ENCODE data around the gene TOMM5.

GRCh38 chr9:37220921-37221556 lies 100.7 kb downstream of the ZCCHC7 start:
- PRO-cap: no peak
- RAMPAGE, long total RNA, 2 experiments: no peak in any of the 2 experiments

DNA sequence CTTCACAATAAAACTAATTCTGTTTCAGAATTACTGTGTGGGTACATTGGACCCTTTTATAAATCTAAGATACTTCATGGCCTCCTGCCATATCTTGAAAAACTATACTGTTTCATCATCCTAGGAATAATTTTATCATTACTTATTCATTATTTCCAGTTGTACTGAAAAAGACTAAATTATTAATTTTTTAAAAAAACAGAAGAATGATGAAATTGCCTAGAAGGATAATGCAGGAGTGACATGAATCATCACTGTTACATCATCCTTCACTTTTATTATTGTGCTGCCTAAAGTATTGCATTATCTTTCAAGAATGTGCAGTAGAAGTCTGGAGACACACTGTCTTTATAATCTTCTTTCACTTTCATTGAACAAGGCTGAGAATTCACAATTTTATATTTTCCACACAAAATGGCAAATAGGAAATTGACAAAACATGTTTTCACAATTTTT lies 131.7 kb upstream of the GRHPR start:
- PRO-cap: no peak
- RAMPAGE, long total RNA, 2 experiments: no peak in any of the 2 experiments

DNA sequence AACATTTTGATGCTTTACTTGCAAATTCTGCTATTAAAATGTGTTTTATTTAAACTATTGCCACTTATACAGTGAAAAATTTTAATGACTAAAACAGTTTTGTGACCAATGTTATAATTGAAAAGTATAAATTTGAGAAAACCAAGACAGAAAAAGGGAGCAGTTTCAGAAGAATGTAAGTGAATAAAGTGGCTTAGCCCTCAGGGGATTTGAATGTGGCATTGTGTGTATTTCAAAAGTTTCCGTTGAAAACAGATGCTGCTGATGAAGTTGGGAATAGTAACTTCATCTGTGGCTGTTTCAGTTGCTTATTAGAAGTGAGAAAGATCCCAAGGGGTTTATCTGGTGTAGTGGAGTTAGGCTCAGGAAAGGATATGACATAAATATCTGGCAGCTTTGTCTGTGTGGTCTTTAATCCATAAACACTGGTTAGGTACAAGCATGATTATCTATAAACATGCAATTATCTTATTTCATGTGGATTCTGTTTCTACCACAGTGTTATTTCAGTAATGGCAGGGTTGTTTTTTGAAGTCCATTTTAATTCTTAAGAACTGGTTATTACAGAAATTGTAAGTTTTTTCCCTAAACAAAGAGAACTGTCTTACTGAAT lies 128.4 kb upstream of the GRHPR start:
- PRO-cap: no peak
- RAMPAGE, long total RNA, 2 experiments: no peak in any of the 2 experiments

- PRO-cap: no peak
- RAMPAGE, long total RNA, 2 experiments: no peak in any of the 2 experiments
Observed at GRCh38 chr9:37374678-37375379, 47.7 kb upstream of the GRHPR start.

- PRO-cap: no peak
- RAMPAGE, long total RNA, 2 experiments: no peak in any of the 2 experiments
Observed at GRCh38 chr9:37394446-37394895, 28.0 kb upstream of the GRHPR start.

DNA sequence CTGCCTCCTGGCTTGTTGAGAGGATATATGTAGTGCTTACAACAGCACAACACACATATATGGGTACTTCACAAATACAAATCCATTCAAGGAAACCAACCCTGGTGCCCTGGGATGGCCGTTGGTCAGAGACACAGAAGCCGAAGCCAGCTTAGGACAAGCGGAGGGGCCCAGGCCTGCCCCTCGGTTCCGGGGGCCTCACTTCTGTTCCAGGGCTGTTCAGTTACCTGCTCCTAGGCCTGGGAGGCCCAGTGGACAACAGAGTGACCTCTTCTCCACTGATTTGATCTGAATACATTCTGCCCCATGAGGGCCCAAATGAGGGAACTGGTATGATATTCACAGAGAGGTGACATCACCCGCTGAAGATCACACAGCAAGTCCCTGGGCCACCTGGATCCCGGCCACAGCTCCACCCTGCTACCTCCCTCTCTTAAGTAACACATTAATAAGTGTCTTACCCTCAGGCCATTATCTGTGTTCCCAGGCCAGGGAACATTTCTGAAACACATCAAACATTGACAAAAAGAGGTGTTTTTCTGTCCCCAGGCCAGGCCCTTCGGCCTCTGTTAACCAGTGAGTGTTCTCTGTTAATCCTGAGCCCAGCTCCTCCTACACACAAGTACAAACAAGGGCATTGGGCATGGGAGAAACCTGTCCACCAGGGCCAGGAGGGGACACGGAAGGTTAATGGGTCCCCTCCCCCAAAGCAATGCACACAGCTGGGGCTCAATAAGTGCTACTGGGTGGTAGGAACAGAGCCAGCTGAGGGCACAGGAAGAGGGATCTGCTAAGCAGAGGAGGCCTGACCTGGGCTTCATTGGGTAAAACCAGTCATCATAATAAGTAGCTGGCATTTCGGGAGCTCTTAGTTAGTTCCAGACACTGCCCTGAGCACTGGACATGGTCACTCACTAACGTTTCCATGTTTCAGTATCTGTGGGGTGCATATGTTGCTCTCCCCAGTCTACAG lies 4.4 kb upstream of the GRHPR start:
- PRO-cap: no peak
- RAMPAGE, long total RNA, 2 experiments: no peak in any of the 2 experiments

DNA sequence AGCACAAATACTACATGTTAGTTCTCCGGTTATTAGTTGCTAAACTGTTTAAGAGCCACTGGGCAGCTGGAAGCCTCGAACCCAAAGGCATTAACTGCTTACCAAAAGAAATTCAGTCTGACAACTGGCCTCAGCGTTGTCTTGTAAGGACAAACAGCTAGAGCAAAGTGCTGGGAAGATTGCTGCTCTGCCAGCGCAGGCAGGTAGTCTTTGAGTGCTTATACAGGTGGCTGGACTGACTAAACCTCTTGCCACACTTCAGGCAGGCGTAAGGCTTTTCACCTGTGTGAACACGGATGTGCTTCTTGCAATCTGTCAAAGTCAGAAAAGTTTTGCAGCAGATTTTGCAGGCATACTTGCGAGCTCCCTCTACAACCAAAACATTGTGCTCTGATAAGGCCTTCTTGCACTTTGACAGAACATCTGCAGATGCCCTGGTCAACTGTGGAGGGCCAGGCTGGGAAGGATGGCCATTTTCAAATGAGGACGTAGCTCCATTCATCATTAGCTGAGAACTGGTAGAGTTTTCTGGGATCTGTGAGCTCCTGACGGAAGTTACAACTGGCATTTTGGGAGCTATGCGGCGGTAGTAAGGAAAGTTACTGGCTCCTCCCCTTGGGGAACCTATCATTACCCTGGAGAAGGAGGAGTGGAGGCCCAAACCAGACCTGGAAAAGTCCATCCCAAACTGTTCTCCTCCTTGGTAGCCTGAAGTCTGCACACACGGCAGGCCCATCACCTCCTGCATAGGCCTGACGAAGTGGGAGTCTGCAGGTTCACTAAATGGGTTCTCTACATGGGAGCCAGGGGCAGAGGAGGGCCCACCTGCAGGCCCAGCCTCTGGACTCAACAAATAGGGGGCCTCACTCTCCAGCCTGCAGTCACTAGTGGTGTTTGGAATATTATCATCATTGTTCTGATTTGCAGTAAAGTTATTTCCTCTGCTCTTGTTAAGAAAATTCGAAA lies 18.1 kb downstream of the GRHPR start:
- PRO-cap: no peak
- RAMPAGE, long total RNA, 2 experiments: no peak in any of the 2 experiments

DNA sequence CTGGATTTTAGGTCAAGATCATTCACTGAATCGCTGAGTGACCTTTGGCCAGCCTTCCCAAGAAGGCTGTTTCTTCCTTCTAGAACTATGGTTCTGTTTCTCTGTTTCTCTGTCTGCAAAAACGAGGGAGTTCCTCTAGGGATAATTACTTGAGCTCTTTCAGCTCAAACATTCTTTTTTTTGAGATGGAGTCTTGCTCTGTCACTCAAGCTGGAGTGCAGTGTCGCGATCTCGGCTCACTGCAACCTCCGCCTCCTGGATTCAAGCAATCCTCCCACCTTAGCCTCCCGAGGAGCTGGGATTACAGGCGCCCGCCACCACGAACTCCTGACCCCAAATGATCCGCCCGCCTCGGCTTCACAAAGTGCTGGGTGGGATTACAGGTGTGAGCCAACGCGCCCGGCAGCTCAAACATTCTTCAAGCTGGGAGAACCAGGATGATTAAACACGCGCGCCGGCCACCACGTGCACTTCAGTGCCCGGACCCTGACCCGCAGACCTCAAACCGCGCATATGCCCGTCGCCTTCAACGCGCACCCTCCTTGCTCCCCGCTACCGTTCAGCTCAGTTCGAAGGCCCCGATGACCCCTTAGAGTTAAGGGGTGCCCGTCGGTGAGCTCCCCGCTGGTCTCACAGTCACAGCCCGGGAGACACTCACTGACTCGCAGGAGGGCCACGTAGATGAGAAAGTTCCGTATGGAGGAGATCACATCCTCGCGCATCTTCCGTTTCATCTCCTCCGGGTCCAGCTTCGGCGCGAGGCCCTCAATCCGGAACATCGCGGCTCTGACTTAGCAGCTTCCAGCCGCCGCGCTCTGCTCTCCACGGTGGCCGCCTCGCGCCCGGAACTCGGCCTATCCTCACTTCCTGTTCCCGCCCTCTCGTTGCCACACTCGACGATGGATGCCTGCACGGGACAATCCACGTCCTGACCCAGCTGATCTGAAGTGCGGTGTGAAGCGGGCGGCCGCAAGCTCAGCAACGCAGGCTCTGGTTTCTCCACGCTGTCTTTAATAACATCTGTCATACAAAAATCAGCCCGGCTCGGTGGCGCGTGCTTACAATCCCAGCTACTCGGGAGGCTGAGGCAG lies at the start of gene TOMM5:
TOMM5 (minus strand) TSS at position 844 of the 1,091 bp plus-strand sequence.
- PRO-cap: bidirectional peak, plus-strand start at position 892 of the sequence, minus-strand start at position 844 of the sequence
- RAMPAGE, long total RNA, 2 experiments: start-site peak on the minus strand in 2 of 2 experiments, centred at positions 831 to 832 of the sequence, 553 to 2,820 reads per replicate

- PRO-cap: no peak
- RAMPAGE, long total RNA, 2 experiments: no peak in any of the 2 experiments
Observed at GRCh38 chr9:37689779-37690056, 39.0 kb downstream of the FRMPD1 start.

DNA sequence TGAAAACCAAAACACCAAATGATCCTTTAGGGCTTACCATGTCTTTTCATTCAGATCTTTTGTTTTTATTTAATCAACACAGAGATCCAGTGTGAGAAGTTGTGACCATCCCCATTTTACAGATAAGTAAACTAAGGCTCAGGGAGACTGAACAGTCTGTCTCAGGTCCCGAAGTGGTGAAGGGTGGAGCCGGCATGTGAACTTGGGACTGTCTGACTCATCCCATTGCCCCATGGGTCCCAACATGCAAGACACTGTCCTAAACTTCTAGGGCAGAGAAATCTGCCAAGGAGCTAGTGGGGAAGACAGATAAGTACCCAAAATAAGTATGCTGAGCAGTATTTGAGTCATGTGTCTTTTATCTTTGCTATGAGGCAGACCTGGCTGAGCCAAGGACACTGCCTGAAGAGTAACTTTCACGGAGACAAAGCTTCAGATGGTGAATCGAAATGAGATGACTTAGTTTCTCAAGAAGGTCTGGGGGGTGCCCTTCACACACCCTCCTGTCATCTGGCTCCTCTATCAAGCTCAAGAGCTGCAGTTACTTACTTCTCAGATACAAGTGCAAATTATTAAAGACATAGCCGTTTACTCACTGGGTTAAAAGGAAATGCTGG lies 64.4 kb upstream of the SLC25A51 start:
- PRO-cap: no peak
- RAMPAGE, long total RNA, 2 experiments: no peak in any of the 2 experiments

DNA sequence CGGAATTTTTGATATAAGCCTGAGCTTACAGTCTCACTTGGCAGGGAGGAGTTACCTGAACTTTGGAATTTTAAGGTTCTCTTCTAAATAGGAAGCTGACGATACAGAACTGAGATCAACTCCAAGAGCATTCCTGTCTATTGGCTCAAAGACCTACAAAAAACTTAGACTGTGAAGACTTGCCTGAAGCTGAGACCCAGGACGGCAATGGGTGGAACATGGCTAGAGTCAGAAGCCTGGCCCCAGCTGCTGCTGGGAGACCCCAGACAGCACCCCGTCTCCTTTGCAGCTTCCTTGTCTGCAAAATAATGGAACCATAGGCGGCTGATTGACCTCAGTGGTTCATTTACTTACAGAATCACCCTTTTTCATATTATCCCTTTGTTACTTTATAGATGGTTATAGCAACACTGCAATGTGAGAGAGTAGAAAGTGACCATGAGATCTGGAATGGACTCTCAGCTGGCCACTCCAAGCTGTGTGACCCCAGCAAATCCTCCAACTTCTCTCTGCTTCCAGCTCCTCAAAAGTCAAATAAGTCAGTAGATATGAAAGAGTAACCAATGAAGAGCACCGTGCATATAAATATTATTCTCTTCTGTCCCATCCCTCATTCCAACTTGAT lies 75.2 kb downstream of the SHB start:
- PRO-cap: no peak
- RAMPAGE, long total RNA, 2 experiments: no peak in any of the 2 experiments

DNA sequence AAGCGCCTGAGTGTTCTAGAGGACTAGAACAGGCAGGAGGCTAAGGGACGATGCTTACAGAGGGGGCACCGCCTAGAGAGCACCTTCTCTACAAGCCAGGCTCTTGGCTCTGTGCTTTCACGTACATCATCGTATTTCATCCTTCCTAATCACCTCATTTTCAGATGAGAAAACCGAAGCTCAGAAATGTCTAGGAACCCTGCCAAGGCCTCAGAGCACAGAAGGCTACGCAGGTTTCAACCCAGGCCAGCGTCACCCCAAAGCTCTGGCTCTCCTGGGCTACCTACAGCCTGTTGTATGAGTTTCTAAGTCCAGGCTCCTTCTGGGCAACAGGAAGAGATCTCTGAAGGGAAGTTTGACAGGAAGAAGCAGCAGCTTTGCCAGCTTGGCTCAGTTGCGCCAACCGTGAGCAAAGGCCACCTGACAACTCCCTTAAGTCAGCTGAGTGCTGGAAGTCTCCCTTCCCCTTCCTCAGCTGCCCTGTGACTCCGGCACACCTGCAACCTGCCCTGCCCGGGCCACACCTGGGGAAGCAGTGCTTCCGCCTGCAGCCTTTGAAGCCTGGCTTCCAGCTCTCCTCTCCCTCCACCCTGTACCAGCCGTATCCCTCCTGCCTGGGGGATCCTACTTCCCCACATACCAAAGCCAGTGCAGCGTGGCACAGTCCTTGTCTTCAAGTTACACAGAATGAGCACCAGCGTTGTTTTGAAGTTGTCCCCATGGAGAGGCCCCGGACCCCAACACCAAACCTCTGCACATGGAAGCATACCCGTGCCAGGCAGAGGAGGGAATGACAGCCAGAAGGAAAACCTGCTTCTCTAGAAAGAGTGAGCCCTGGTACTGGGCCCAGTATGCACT lies 36.7 kb downstream of the SHB start:
- PRO-cap: no peak
- RAMPAGE, long total RNA, 2 experiments: no peak in any of the 2 experiments

DNA sequence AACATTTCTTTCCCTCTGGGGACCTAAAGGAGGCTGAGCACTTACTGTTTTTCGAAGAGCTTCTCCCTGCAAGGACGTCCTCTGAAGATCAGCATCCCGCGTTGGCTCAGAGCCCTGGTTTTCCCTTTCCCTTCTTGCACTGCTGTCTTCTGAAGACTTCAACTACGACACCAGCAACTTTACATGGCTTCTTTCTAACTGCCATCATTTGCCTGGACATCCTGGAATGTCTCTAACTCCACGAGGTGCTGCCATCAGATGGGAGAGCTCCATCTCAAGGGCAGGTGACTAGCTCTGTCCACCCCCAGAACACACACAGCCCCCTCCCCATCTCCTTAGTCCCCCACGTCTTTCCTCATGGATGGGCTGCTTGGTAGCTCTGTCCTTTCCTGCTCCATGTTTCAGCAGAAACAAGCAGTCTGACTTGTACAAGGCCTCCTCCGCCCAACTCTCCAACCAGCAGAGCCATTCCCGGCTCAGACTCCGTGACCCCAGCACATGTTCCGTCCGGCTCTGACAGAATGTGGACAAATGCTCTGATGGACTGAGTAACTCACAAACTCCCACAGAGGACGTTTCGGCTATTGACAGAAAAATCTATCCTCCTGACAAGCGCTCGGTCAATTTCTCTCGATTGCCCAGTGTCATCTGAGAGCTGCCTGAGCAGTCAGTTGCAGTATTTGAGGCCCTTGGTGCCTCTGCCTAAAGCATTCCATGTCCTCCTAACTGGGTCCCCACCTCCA lies 17.0 kb downstream of the SHB start:
- PRO-cap: no peak
- RAMPAGE, long total RNA, 2 experiments: no peak in any of the 2 experiments

DNA sequence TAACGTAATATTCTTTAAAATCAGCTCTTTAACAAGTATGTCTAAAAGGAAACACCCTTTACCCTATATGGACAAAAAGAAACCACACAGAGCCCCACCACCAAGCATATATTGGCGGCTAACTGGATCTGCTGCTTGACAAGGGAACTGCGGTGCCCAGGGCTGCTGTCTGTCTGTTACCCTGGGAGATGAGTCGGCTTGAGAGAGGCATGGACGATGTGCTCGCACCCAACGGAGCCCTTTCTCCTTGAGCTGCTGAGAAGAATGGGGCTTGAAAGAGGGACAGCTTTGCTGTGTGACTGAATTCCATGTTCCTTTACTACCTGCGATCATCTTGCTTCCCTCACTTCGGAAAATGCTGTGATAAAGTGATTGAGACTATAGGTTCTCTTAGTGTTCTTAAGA lies 158.7 kb upstream of the SHB start:
- PRO-cap: no peak
- RAMPAGE, long total RNA, 2 experiments: no peak in any of the 2 experiments

GRCh38 chr9:38311247-38312199 lies 81.0 kb upstream of the ALDH1B1 start:
- PRO-cap: no peak
- RAMPAGE, long total RNA, 2 experiments: no peak in any of the 2 experiments

DNA sequence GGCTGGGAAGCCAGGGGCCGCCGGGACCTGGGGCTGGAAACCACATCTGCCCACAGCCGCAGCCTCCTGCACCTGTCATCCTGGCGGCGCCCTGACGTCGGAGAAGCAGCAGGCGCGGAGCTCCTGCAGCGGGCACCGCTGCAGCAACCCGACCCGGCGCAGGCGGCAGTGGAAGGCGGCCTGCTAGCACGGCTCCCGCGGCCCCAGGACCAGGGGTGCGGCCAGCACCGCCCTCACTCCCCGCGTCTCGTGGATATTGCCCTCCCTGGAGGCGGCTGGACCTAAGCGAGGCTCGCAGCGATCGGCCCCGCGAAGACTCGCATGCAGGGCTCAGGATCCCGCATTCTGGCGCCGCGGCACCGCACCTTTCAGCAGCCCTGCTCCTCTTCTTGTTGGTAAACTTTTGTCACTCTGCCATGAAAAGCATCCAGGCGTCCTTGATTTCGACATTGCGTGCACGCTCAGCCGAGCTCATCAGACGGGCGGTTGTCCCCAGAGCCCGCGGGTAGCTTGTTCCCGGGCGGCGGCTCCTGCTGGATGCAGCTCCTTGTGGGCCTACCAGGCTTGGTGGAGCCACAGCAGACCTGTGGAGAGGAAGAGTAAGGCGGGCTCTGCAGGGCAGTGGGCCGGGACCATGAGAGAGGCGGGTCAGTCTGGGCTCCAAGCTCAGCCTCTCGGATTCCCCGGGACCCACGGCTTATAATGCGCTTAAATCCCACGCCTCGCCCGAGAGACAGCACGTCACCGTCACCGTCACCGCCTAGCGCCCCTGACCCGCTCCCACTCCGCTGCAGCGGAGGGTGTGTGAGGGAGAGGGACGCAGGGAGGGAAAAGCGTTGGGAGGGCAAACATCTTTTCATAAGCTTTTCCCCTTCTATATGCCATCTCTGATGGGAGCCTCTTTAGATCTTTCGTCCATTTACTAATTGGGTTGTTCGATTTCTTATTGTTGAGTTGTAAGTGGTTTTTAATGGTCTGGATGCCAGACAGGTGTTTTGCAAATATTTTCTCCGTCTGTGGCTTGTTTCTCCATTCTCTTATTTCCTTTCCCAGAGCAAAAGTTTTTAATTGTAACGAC lies 1.8 kb upstream of the ANKRD18A start:
- PRO-cap: no peak
- RAMPAGE, long total RNA, 2 experiments: no peak in any of the 2 experiments

DNA sequence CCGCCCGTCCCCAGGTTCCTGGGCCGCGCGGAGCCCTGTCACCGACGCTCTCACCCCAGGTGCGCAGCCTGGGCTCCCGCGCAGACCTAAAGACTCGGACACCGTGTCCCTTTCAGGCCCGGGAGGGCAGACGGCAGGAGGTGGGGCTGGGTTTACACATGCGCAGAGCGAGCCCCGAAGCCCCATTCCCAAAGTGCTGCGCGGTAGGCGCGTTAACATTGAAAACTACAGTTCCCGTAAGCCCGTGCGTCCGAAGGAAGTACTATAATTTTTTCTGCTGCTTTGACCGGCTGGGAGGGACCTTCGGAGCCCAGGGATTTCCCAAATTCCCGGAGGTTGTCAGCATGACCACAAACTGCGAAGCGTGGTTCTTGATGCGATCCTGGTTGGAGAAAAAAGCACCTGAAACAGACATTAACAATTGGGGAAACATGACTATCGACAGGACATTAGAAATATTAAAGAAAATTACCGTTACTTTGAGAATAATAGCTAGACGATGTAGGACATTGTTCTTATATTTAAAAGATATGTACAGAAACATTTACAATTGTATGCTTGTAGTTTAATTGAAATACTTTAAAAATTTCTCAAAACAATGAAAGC lies 109.0 kb downstream of the SPATA31A1 start:
- PRO-cap: unidirectional peak, minus-strand start at position 88 of the sequence
- RAMPAGE, long total RNA, 2 experiments: start-site peak on the minus strand in 1 of 2 experiments, centred at position 131 of the sequence, 6 reads per replicate

DNA sequence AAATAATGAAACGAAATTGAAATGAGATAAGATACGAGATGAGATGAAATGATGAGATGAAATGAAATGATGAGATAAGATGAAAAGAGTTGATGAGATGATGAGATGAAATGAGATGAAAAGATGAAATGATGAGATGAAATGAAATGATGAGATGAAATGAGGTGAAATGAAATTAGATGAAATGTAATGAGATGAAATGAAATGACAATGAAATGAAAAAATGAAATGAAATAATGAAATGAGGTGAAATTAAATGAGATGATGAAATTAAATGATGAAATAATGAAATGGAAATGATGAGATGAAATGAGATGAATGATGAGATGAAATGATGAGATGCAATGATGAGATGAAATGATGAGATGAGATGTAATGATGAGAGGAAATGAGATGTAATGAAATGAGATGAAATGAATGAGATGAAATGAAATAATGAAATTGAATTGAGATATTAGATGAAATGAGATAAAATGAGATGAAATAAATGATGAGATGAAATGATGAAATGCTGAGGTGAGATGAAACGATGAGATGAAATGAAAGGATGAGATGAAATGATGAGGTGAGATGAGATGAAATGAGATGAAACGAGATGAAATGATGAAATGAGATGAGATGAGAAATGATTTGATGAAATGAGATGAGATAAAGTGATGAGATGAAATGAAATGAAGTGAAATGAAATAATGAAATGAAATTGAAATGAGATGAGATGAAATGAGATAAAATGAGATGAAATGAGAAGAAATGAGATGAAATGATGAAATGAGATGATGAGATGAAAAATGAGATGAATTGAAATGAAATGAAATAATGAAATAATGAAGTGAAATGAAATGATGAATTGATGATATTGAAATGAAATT lies 527.2 kb downstream of the FOXD4L6 start:
- PRO-cap: no peak
- RAMPAGE, long total RNA, 2 experiments: start-site peak on the plus strand in 2 of 2 experiments, centred at positions 105 to 550 of the sequence, 11 to 13 reads per replicate

GRCh38 chr9:40938965-40940030 lies 189.2 kb downstream of the FOXD4L6 start:
- PRO-cap: no peak
- RAMPAGE, long total RNA, 2 experiments: no peak in any of the 2 experiments

- PRO-cap: no peak
- RAMPAGE, long total RNA, 2 experiments: no peak in any of the 2 experiments
Observed at GRCh38 chr9:41064595-41064924, 63.9 kb downstream of the FOXD4L6 start.

All from breast epithelium (tissue), 2 donors.